ENCODE data around the gene CRYBA4.

- PRO-cap = no peak
CAGE:
- cytosol, long polyA minus RNA = no peak
- cytosol, long polyA plus RNA = no peak
- long polyA plus RNA = no peak
- nucleus, long polyA minus RNA = no peak
- nucleus, long polyA plus RNA = no peak
These were observed 16.1 kb upstream of the TFIP11 start for GRCh38 chr22:26528338-26528879.

DNA sequence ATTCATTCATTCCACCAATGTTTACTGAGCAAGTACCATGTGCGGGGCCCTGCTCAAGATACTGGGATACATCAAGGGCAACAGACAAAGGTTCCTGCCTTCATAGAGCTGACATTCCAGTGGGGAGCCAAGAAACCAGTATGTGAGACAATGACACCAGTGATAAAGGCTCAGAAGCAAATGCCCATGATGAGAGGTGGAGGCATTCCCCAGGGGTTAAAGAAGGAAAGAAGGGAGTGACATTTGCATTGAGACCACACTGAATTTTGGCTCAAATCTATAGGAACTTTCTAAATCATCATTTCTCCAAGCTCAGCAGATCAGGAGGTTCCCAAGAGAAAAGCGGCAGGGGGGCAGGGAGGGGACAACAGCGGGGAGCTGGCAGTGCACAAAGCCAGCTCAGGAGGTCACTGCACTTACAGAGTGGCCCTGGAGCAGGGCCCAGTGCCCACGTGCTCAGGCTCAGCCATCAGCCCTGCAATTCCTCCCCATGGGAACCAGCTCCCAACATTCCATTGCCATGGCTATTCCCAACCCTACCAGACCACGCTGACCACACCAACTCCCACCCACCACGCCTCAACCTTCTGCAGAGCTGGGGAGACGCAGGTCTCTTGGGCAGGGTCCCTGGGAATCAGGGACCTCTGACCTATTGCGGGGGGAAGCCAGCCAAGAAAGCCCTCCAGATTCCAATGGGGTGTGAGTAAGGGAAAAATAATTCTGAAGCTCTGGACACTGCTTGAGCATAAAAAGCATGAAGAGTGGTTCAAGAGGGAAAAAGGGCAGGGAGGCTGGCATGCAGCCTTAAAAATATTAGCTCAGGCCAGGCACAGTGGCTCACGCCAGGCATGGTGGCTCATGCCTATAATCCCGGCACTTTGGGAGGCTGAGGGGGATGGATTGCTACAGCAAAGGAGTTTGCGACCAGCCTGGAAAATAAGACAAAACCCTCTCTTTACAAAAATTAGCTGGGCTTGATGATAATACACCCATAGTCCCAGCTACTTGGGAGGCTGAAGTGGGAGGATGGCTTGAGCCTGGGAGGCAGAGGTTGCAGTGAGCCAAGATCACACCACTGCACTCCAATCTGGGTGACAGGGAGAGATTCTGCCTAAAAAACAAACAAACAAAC, 38.3 kb upstream of the TFIP11 start:
- PRO-cap = no peak
CAGE:
- cytosol, long polyA minus RNA = no peak
- cytosol, long polyA plus RNA = no peak
- long polyA plus RNA = no peak
- nucleus, long polyA minus RNA = no peak
- nucleus, long polyA plus RNA = no peak

GRCh38 chr22:26565102-26565677, 24.7 kb downstream of the TPST2 start:
- PRO-cap = no peak
CAGE:
- cytosol, long polyA minus RNA = no peak
- cytosol, long polyA plus RNA = no peak
- long polyA plus RNA = no peak
- nucleus, long polyA minus RNA = no peak
- nucleus, long polyA plus RNA = no peak

DNA sequence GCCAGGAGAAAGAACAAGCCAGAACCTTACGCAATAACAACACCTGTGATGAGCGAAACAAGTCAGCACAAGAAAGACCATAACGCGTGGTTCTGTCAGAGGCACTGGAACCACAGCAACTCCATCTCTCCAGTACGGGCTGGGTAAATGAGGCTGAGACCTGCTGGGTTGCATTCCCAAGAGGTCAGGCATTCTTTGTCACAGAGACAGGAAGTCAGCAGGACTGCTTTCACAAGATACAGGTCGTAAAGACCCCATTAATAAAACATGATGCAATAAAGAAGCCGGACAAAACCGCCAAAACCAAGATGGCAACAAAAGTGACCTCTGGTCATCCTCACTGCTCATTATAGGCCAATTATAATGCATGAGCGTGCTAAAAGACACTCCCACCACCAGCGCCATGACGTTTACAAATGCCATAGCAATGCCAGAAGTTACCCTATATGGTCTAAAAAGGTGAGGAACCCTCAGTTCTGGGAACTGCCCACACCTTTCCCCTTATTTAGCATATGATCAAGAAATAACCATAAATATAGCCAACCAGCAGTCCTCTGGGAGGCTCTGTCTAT, 21.6 kb downstream of the TPST2 start:
- PRO-cap = no peak
CAGE:
- cytosol, long polyA minus RNA = no peak
- cytosol, long polyA plus RNA = no peak
- long polyA plus RNA = no peak
- nucleus, long polyA minus RNA = no peak
- nucleus, long polyA plus RNA = no peak

- PRO-cap = no peak
CAGE:
- cytosol, long polyA minus RNA = no peak
- cytosol, long polyA plus RNA = no peak
- long polyA plus RNA = no peak
- nucleus, long polyA minus RNA = no peak
- nucleus, long polyA plus RNA = no peak
These were observed at the start of gene CRYBA4 for GRCh38 chr22:26621815-26622331. CRYBA4 (plus strand) TSS chr22:26621963.

GRCh38 chr22:27218370-27219083, 583.0 kb downstream of the MN1 start:
- PRO-cap = no peak
CAGE:
- cytosol, long polyA minus RNA = no peak
- cytosol, long polyA plus RNA = no peak
- long polyA plus RNA = no peak
- nucleus, long polyA minus RNA = no peak
- nucleus, long polyA plus RNA = no peak

DNA sequence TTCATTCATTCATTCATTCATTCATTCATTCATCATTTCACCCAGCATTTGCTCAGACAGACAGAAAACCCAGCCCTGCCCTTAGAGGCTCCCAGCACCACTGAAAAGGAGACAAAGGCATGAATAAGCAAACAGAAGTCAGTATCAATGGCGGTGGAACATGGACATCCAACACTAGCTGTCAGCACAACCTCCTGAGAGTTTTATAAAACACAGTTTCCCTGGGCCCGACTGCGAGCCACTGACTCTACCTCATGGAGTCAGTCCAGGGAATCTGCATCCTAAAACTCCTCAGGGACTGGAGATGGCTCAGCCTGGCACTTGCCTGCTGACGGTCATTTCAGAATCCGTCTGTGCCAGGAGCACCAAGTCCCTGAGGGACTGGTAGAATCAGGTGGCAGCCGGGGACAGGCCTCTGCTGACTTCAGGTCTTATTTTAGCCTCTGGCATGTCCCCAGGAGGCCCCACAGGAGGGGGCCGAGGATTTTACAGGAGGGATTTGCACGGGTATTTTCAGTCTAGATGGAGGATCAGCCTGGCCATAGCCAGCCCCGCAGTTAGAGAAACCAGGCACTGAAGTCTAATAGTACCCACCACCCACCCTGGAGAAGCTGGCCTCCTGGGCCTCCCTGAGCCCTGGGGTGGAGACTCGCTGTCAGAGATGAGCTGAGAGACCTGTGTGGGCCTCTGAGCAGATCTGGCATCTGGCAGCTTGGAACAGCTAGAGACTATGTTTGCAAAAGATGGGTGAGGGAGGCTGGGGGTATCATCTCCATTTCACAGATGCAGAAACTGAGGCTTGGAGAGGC, 164.4 kb downstream of the MN1 start:
- PRO-cap = no peak
CAGE:
- cytosol, long polyA minus RNA = no peak
- cytosol, long polyA plus RNA = no peak
- long polyA plus RNA = no peak
- nucleus, long polyA minus RNA = no peak
- nucleus, long polyA plus RNA = no peak

- PRO-cap = no peak
CAGE:
- cytosol, long polyA minus RNA = no peak
- cytosol, long polyA plus RNA = no peak
- long polyA plus RNA = no peak
- nucleus, long polyA minus RNA = no peak
- nucleus, long polyA plus RNA = no peak
These were observed 150.1 kb downstream of the MN1 start for GRCh38 chr22:27651404-27651888.

DNA sequence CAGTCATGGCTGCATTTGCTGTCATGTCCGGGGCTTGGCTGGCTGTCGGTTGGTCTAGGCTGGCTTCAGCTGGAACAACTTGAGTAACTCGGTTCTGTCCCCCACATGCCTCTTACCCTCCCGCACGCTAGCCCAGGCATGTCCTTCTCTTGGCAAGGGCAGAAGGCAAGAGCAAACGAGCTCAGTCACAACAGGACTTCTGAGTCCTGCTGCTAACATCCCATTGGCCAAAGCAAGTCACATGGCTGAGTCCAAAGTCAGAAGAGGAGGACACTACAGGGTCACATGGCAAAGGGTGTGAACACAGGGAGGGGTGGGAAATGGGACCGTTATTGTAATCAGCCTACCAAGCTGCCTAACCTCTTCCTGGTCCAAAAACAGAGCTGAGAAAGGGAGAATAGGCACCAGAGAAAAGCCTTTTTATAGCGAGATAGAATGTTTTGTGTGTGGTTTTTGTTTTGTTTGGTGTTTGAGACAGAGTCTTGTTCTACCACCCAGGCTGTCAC, 81.9 kb downstream of the MN1 start:
- PRO-cap = no peak
CAGE:
- cytosol, long polyA minus RNA = no peak
- cytosol, long polyA plus RNA = no peak
- long polyA plus RNA = no peak
- nucleus, long polyA minus RNA = no peak
- nucleus, long polyA plus RNA = no peak

DNA sequence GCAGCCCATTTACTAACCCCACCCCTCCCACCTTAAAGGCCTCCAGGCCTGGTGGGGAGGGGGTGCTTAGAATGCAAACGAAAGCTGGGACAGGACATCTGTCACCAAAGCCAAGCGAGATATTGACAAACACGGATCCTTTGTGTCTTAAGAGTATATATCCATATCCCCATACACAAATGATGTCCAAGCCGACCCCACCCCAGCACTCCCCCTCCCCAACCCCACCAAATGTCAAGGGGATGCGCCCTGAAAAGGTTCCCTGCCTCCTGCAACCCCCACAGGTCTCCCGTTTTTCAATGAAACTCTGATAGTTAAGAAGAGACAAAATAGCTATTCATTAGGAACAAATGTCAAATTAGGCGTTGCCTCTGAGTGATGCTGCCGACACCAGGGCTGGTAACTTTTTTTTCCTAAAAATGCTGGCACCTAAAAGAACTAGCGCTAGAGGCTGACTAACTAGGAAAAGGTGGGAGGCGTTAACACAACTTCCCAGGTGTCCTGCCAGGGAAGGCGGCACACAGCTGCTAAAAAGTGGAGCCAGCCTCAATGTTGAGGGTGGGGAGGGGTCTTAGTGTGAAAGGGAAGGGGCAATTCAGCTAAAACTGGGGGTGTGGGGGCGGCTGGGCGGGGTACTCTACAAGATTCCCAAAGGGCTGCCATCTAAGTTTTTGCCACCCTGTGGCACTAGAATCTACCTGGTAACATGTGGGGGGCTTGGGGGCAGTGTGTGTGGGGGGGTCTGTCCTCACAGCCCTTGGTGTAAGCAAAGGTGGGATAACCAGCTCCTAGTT, 5.5 kb downstream of the MN1 start:
- PRO-cap = no peak
CAGE:
- cytosol, long polyA minus RNA = no peak
- cytosol, long polyA plus RNA = no peak
- long polyA plus RNA = no peak
- nucleus, long polyA minus RNA = no peak
- nucleus, long polyA plus RNA = no peak

DNA sequence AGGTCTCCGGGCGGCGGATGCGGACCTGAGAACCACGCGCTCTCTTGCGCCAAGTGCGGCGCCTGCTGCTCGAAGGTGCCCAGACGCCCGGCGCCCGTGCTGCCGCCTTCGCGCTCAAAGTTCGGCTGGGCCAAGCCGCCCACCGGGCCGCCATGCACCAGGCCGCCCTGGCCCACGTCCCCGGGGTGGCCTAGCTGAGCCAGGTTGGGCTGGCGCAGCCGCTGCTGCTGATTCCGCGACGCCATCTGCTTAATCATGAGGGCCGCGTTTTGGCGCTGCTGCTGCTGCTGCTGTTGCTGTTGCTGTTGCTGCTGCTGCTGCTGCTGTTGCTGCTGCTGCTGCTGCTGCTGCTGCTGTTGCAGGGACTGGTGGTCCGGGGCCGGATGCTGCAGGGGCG, 2.9 kb downstream of the MN1 start:
- PRO-cap = no peak
CAGE:
- cytosol, long polyA minus RNA = no peak
- cytosol, long polyA plus RNA = no peak
- long polyA plus RNA = no peak
- nucleus, long polyA minus RNA = no peak
- nucleus, long polyA plus RNA = no peak

GRCh38 chr22:27810393-27811068, 9.0 kb upstream of the MN1 start:
- PRO-cap = no peak
CAGE:
- cytosol, long polyA minus RNA = no peak
- cytosol, long polyA plus RNA = no peak
- long polyA plus RNA = no peak
- nucleus, long polyA minus RNA = no peak
- nucleus, long polyA plus RNA = no peak

DNA sequence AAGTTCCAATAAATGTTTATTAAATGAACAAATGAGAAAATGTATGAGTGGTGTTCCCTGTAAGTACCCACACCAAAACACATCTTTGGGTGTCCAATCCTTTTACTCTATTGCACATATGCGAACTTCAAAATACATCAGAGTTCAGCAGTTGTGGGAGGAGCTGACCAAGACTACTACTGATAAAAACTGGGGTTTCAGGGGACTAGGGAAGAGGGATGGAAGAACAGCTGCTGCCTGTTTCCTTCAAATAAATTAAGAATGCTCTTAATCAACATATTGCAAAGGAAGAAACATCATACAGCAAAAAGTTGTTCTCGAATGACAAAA, 36.2 kb downstream of the PITPNB start:
- PRO-cap = no peak
CAGE:
- cytosol, long polyA minus RNA = no peak
- cytosol, long polyA plus RNA = no peak
- long polyA plus RNA = no peak
- nucleus, long polyA minus RNA = no peak
- nucleus, long polyA plus RNA = no peak

DNA sequence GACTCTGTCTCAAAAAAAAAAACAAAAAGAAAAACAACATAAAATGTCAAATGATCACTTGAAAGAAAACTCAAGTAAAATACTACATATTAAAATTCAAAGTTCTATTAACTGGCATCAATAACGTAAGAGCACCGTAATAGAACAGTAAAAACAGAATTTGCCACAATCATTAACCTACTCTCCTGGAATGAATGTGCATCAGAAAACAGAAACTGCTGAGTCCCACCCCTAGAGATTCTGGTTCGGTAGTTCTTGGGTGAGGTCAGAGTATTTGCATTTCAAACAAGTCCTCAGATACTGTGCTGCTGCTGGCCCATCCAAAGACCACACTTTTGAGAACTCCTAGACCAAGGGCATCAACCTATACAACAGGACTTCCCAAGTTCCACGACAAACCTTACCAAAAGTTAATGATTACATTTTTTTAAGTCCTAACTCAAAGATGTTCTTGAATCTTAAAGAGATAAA, 23.4 kb downstream of the PITPNB start:
- PRO-cap = no peak
CAGE:
- cytosol, long polyA minus RNA = no peak
- cytosol, long polyA plus RNA = no peak
- long polyA plus RNA = no peak
- nucleus, long polyA minus RNA = no peak
- nucleus, long polyA plus RNA = no peak

DNA sequence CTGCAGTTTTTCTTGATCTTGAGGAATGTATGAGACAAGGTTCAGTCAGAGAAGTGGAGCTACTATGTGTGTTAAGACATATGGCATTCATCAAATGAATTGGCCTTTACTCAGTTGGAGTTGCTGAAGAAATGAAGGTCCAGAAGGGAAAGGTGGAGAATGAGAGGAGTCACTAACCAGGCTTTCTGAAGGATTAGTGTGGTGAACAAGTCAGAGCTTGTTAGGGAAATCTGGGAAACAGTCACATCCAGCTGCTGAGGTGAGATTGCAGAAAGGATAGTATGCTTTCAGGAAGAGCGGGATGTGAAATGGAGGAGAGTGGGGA, 11.3 kb upstream of the PITPNB start:
- PRO-cap = no peak
CAGE:
- cytosol, long polyA minus RNA = no peak
- cytosol, long polyA plus RNA = no peak
- long polyA plus RNA = no peak
- nucleus, long polyA minus RNA = no peak
- nucleus, long polyA plus RNA = no peak

DNA sequence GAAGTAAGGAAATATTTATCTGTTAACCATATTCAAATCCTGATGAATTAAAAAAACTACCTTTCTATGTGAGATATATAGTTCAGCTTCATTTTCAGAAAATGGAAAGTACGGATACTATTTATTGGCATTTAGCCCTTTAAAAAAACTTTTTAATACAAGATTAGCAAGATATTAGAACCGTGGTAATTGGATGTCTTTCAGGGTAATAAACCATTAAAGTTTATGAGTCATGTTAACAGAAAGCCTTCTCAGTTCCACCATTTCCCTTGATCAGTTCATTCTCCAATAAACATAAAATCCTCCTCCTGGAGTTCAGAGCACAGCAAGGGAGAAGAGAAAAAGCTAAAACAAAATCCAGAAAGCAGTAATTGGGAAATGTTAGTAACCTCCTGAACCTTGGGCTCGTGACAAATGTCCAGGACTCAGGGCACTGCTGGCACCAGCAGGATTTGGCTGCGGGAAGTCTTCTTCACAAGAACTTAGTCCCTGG, 43.1 kb upstream of the PITPNB start:
- PRO-cap = no peak
CAGE:
- cytosol, long polyA minus RNA = no peak
- cytosol, long polyA plus RNA = no peak
- long polyA plus RNA = no peak
- nucleus, long polyA minus RNA = no peak
- nucleus, long polyA plus RNA = no peak

DNA sequence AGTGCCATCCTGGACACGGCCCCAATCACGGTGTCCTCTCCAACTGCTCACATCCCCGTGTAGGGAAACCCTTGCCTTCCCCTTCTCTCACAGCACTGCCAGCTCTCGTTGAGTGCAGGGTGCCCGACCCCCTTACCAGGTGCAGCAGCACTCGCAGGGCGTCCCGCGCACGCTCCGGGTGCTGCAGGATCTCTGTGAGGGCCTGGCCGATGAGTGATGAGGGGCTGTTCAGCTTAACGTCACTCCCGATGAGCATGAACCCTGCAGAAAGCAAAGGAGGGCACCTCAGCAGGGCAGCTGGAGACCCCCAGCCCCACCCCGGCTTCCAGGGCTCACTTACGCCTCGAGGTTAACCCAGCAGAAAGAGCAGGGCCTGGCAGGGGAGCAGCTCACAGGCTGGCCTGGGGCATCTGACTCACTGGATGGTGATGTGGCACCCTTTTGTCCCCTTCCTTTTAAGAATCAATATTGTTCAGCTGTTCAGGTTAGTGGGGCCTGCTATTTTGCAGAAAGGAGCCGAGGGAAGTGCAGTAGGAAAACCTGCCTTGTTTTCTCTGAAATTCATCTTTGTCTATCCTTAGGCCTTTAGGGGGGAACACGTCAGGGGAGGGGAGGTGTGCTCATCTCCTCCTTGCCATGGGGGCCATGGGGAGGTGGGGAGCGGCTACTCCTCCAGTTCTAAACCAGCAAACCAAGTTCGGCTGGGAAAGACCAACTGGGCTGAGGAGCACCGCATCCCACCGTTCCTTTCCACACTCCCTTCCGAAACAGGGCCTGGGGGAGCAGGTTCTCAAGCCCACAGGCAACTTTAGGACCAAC, 77.2 kb upstream of the PITPNB start:
- PRO-cap = no peak
CAGE:
- cytosol, long polyA minus RNA = no peak
- cytosol, long polyA plus RNA = no peak
- long polyA plus RNA = no peak
- nucleus, long polyA minus RNA = no peak
- nucleus, long polyA plus RNA = no peak

DNA sequence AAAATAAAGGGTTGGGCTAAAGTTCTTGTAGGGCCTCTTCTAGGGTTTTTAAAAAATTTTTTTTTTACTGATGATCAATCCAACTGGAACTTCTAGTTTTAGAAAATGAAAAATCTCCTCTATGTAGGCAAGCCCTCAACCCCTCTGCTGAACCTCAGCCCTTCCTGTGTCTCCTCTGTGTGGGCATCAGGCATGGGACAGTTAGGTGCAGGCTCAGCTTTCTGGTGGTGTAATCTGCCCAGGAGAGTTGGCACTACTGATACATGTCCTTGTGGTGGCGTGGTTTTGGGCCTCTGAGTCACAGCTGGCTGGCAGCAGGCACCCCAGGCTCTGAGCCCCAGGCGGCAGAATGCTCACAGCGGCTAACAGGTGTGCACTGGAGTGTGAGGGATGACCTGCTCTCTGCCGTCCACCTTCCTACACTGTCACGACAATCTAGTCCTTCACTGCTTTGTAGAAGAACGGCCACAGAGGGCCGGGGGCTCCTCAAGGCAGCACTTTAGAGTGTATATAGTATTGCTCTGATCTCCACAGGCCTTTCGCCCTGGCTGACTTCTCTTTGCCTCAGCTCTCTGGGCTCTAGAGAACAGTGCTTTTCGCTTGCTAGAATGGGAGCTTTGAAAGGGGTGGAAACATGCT, 100.3 kb upstream of the PITPNB start:
- PRO-cap = no peak
CAGE:
- cytosol, long polyA minus RNA = no peak
- cytosol, long polyA plus RNA = no peak
- long polyA plus RNA = no peak
- nucleus, long polyA minus RNA = no peak
- nucleus, long polyA plus RNA = no peak

DNA sequence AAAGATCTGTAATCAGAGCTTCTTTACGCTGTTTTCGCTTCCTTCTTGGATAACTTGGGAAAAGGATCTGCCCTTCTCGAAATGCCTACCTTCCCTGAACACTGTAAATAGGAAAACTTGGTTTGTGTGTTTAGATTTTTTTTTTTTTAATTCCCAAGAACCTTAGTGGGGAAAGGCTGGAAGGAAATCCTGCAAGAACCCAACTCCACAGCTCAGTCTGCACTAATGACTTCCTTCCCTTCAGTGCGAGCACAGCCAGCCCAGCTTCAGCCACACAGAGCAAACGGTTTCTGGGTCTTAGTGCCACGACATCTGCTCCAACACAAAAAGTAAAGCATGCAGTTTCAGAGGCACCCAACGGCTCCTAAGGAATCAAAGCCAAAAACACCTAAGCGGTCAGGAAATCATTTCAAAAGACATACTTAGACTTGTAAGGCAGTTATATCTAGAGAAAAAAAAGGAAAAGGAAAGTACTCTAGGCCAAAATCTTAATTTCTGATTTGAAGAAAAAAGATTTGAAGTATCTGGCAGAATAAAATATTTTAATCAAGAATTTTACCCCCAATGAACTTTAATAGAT, 236.1 kb downstream of the TTC28 start:
- PRO-cap = bidirectional peak, plus-strand start at position 222 of the sequence, minus-strand start at position 224 of the sequence
CAGE:
- cytosol, long polyA minus RNA = no peak
- cytosol, long polyA plus RNA = no peak
- long polyA plus RNA = no peak
- nucleus, long polyA minus RNA = no peak
- nucleus, long polyA plus RNA = no peak

DNA sequence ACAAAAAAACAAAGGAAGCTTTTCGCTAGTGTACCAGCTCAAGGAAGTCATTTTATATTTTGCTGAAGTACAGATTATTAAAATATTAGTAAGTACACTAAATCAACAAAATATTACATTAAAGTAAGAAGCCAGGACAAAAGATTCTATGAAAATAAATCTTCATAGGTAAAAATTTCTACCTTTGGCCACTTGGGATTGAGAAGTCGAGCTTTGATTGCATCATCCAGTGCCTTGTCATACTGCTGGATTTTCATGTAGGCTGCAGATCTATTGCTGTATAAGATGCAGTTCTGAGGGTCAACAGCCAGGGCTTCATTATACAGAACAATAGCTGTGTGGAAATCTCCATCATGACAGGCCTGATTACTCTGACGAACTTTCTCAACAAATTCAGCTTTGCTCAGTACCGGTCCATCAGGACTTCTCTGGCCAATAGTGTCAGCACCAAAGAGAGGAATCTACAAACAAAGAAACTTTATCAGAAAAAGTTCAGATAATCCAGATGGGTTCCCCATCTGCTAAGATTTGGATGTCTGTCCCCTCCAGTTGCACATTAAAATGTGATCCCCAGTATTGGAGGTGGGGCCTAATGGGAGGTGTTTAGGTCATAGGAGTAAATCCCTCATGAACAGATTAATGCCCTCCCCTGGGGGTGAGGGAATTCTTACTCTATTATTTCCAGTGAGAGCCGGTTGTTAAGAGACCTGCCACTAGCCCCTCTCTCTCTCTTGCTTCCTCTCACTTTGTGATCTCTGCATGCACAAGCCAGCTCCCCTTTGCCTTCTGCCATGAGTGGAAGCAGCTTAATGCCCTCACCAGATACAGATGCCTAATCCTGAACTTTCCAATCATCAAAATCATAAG, 50.0 kb downstream of the TTC28 start:
- PRO-cap = no peak
CAGE:
- cytosol, long polyA minus RNA = start-site peak on the minus strand centred at position 378 of the sequence, 143 bp wide, 21 reads
- cytosol, long polyA plus RNA = no peak
- long polyA plus RNA = no peak
- nucleus, long polyA minus RNA = no peak
- nucleus, long polyA plus RNA = no peak

All from endothelial cell of umbilical vein (primary cell).